Cerebral cortex (tissue), 2 donors: ENCODE measurements around the genes CCL14 and C17orf78.

- PRO-cap, 2 experiments, result peak in 1 of 2 experiments; most common minus-strand start chr17:35973292 (in 1)
Observed at GRCh38 chr17:35972901-35973951, 8.1 kb downstream of the CCL16 start.

DNA sequence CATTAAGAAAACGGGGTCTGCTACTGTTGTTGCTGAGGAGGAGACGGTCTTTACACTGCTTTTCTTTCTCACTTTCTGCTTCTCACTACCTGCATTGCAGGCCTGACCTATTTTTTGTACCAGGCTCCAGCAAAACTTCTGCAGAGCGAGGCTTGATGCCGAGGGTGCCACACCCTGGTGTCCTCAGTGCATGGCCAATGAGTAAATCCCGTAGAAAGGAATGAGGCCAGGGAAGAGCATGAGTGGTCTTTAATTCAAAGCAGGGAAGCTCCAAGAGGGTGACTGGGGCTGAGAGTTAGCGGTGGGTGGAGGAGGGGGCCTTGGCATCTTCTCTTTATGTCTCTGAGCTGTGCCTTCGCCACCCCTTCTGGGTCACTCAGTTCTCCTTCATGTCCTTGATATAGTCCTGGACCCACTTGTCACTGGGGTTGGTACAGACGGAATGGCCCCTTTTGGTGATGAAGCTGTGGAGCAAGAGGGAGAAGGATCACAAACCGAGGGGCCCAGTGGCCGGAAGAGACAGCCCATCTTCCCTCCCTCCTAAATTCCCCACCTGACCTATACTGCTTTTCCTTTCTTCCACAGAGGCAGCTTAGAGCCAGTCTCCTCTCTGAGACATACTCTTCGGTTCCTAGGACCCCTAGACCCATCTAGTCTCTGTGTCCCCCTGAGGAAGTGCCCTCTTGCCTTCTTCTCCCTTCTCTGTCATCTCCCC lies 2.3 kb upstream of the CCL16 start:
- PRO-cap, 2 experiments, result no peak in any of the 2 experiments

- PRO-cap, 2 experiments, result no peak in any of the 2 experiments
Observed at GRCh38 chr17:35986477-35986971, at the start of gene CCL14. Gene CCL14 (minus strand): TSS chr17:35986729.

GRCh38 chr17:36085917-36086116 lies 4.1 kb downstream of the CCL3 start:
- PRO-cap, 2 experiments, result no peak in any of the 2 experiments

DNA sequence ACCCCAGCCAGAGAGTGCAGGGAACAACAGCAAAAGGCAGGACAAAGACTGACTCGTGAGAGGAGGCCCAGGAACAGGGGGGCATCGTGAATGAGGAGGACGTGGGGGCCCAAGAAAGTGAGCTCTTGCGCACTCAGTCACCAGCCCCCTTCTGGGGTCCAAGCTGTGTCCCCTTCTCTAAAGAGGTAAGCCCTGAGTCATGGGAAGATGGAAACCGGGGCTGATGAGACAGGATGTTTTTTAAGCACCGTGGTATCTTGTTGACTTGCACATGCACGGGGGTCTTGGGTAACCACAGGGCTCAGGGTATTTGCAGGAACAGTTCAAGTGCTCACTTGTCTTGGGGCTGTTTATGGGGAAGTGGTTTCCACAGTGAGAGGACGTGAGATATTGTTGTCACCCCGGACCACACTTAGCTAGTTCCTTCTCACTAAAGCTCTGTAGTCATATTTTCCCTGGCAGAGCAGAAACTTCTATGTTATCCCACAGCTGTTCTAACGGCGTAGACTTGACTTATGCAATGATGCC lies 7.7 kb downstream of the CCL3L3 start:
- PRO-cap, 2 experiments, result no peak in any of the 2 experiments

DNA sequence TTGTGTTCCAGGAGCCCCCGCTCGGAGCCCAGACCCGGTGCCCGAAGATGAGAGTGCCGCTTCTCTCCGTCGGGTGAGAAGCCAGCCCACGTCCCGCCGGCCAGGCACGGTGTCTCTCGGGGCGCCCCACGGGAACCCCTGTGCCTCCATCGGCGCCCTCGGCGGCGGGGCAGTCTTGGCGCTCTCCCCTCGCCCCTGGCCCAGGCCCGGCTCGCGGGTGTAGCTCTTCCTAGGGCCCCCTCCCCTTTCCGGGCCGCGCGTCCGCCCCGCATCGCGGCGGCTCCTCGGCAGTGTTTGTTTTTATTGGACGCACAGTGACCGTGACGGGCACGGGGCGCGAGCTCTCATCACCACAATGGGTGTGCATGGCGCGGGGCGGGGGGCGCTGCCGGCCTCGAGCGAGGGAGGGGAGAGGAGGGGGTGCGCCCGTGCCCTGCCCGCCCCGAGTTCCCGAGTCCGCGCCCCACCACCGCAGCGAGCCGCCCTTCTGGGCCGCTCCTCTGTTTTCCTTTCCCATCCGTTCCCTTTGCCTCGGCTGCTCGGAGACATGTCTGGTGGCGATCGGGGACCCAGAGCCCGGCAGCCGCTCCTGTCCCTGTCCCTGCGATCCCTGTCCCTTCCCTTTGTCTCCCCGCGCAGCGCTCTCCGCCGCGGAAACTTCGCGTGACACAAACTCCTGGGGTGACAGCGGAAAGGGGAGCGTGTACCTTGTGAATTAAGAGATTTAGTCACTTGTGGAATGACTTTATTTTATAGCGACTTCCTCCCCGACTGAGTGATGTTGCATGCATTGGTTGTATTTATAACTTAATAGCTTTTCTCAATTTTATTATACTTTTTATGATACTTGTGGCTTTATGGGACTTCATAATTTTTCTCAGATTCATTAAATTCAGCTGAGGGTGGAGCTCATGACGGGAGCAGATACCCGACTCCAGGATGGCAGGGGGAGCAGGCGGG lies 40.5 kb downstream of the MRM1 start:
- PRO-cap, 2 experiments, result no peak in any of the 2 experiments

DNA sequence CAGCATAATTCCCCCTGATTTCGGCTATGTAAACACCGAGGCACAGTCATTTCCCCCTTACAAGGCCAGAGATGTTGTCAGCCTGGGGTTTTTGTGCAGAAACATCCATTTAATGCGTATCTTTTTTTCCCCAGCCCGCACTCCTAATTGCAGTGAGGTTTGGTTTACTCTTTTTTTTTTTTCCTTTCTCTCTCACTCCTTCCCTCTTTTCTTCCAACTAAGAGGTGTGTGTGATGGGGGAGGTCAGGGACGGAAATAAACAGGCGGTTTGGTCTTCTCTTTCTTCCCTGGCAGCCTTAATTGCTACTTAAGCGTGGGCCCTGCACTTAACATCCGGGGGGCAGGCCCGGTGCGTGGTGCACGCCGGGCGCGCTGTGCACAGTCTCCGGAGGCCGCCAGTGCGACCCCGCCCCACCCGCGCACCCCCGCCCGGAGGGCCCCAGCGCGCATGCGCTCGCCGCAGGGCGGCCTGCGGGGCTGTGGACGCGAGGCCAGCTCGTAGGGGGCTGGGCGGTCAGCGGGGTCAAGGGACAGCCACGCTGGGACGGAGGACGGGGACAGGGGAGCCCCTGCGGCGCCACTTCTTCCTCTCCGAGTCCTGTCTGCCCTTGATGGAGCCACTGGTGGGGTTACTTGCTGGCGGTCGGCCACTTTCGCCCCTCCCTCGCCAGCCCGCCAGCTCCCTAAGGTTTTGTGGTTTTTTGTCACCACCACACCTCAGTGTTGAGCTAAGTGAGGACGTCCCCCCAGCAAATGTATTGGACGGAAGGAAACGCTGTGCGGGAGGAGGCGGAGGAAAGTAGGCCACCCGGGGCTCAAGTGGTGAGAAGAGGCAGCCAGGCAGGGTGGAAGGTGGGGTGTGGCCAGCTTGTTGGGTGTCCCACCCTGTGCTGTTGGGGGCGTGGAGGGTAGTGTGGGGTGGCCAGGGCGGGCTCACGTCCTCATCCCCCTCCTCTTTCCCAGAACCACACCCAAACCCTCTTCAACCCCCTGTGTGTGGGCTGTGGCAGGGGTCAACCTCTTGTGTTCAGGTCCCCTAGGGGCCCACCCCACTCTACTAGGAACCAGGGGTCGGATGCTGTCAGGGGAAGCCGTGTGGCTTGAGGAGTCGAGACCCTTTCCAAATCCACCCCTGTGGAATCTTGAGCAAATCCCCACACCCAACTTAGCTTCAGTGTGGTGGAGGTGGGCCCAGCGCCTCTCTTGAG lies 121.0 kb downstream of the MRM1 start:
- PRO-cap, 2 experiments, result peak in 1 of 2 experiments; most common plus-strand start position 449 of the sequence (in 1); most common minus-strand start position 298 of the sequence (in 1)

DNA sequence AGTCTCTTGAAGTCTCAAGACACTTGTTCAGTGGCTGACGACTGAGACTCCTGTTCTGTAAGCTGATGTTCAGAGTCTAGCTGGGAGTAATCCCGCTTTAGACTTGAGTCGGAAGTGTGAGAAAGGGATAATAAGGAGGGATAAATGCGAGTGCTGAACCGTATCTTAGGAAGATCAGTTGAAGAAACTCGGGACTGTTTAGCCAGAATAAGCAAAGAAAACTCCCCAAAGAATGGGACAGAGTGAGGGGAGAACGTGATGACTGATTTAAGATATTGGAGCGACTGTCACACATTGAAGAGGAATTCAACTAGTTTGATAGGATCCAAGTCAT lies 873 bp downstream of the AATF start:
- PRO-cap, 2 experiments, result no peak in any of the 2 experiments

- PRO-cap, 2 experiments, result no peak in any of the 2 experiments
Observed at GRCh38 chr17:37082644-37083386, 134.1 kb downstream of the AATF start.

DNA sequence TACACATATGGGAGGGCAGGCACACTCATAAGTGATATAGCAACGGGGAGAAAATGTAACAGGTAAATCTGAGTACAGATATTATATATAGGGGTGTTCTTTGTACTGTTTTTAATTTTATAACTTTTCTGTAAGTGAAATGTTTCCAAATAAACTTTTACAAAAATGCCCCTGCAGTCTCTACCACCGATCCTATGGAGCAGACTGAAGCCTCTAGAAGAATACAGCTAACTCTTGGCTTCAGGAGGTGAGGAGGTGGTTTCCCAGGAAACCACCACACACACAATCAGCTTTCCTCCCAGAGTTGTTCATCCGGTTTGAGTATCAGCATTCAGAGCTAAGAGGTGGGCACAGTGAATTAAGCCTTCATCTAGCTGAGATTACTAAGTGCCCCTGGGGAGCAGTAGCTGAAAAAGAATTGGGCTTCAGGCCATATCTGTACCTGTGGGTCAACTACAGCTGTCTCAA lies 139.6 kb downstream of the AATF start:
- PRO-cap, 2 experiments, result no peak in any of the 2 experiments

GRCh38 chr17:37107507-37107945 lies 158.8 kb downstream of the AATF start:
- PRO-cap, 2 experiments, result no peak in any of the 2 experiments

- PRO-cap, 2 experiments, result no peak in any of the 2 experiments
Observed at GRCh38 chr17:37147289-37147982, 198.7 kb downstream of the AATF start.

GRCh38 chr17:37358430-37358785 lies 17.4 kb upstream of the C17orf78 start:
- PRO-cap, 2 experiments, result peak in 1 of 2 experiments; most common plus-strand start chr17:37358622 (in 1); most common minus-strand start chr17:37358538 (in 1)

DNA sequence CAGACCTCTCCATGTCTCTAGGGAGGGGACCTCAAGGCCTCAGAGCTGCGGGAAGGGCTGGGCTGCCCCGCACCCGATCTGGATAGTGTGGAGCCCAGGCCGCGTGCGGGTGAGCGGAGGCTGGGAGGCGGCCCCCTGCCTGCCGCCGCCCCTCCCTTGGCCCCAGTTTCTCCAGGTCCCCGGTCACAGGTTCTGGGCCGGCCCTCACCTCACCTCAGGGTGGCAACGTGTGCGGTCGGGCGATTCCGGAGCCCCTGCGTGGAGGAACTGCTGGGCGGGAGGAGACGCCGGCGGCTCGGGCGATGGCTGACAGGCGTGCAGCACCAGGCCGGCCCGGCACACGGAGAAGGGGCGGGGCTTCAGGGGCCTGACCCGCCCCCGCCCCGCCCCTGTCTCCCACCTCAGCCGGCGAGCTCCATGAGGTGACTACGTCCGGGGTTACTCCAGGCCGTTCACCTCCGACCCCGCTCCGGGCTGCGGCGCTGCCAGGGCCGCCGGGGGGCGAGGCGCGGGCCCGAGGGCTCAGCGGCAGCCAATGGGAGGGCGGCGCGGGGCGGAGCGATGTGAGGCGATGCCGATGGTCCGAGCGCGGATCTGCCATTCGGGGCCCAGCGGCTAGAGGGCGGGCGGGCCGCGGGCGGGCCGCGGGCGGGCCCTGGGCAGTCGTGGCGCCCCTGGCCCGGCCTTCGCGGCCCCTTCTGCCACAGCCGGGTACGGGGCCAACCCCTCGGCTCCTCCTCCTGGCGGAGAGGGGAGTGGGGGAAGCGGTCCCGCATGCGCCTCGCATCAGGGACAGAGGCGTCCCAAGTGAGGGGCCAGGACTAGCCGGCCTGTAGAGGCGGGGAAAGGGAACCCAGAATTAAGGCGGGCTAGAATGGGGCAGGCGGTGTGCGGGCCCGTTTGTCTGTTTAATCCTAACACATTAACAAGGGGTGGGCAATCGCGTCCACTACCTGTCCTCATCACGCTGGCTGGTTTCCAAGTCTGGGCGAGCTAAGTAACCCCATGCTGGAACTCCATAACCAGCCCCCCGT lies 16.7 kb upstream of the C17orf78 start:
- PRO-cap, 2 experiments, result peak in 1 of 2 experiments; most common plus-strand start position 70 of the sequence (in 1); most common minus-strand start position 84 of the sequence (in 1)

DNA sequence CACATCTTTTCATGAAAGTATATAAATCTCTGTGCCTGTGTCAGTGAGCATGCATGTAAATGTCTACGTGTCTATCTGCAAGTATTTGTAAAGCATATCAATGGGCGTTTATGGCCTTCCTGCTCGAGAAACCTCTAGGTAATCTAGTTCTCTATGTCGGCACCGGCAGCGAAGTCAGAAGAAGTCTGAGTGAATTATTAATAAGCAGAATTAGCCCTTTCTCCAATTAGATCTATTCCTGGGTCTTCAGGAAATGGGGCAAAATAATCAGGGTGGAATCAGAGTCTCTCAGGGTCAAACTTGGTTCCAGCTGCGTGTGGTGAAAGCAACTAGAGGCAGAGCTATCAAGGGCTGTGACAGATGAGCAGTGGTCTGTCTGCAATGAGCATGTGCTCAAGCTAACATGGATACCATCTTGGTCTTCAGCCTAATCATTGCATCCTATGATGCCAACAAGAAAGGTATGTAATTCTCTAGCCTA lies at the start of gene C17orf78:
TSS of gene C17orf78 (plus strand) at position 296 of the 481 bp plus-strand sequence.
- PRO-cap, 2 experiments, result no peak in any of the 2 experiments

DNA sequence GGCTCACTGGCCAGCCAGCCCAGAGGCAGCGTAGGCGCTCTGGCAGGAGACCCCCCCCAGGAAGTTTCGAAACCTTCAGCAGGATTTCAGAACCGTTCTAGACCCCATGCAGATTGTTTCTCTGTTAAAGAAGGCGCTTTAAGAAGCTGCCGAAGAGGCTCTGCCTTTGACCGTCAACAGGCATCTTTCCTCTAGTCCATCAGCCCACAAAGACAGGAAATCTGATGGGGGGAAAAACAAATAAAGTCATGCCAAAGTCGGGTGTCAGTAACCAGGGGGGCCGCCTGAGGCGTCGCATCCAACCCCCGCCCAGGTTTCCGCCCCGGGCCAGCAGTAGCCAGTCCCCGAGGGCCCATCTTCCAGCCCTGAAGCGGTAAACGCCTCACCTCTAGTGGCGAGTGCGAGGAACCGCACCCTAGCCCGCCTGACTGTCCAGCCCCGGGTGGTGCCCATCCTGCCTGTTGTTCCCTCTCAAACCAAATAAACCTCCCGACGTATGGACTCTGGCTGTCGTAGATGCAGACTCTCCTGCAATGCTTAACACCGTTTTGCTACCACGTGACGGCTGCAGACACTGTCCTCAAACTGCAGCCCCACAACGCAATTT lies 79.6 kb upstream of the TBC1D3K start:
- PRO-cap, 2 experiments, result no peak in any of the 2 experiments

- PRO-cap, 2 experiments, result no peak in any of the 2 experiments
Observed at GRCh38 chr17:37849137-37849540, 75.1 kb upstream of the TBC1D3K start.

- PRO-cap, 2 experiments, result no peak in any of the 2 experiments
Observed at GRCh38 chr17:37884438-37884927, 39.7 kb upstream of the TBC1D3K start.

- PRO-cap, 2 experiments, result no peak in any of the 2 experiments
Observed at GRCh38 chr17:38322324-38323373, 21.1 kb downstream of the GPR179 start.

- PRO-cap, 2 experiments, result no peak in any of the 2 experiments
Observed at GRCh38 chr17:38326884-38327375, 16.8 kb downstream of the GPR179 start.